AG10803 (cell line): ENCODE measurements around a stretch of chr1.

DNA sequence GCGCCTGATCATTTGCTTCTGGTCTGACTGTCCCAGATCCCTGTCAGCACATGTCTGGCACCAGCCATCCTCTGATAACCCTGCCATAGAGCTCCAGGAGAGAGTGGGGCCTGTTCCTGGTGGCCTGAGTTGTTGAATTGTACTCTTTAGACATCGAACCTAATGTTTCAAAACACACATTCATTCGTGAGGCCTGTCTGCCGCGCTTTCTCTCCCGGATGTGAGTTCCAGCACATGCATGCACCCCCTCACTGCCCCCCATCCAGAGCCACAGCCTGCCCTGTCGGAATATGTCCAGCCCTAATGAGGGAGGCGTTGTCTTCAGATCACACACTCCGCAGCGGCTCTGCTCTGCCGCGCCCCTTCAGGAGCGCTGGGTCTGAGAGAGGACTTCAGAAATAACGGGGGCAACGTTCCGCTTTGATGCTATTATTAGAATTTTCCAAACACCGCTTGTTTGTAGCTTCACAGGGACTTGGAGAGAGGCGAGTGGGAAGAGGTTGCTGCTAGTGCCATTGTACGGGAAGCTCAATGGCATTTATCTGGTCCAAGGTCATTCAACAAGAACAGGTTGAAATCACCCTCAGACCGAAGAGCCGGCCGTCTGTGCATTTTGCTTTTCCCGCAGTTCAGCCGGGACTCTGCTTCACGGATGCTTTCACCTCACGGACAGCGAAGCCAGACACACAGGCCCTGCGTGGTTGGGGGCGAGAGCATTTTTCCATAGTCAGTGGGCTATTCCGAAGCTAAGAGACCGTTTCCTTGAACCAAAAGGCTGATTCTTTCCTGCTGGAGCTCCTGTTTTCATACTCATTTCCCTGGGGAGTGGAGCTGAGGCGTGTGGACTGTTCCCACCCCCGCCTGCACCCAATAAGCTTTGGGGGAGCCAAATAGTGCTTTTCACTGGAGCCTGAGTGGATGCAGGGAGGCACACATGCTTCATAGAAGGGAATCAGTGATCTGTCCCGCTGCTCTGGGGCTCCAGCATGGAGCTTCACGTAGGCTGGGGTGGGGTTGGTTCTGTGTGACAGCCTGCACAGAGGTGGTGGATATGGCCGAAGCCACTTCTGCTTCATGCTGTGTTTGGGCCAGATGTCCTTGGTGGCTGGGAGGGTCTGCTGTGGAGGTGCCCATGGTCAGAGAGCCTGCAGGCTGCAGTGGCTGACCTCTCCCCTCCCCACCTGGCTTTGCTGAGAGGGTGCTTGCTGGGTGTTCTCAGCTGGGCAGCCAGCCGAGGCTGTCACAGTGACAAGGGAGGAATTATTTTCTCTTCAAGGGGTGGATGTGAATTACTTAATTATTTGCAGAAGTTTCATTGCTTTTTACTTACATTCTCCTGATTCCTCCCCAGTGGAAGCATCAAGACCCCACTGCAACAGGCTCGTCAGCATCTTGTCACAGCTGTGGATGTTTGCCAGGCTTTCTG lies 69.8 kb downstream of the GALNT2 start:
- RRBS: no CpG with 5 or more reads among the region's 38 CpGs

GRCh38 chr1:230146048-230146612 lies 79.1 kb downstream of the GALNT2 start:
- RRBS: no CpG with 5 or more reads among the region's 7 CpGs

- RRBS: no CpG with 5 or more reads among the region's 8 CpGs
Observed at GRCh38 chr1:230149984-230150362, 82.9 kb downstream of the GALNT2 start.

- RRBS: 83% methylated on average over 2 of the region's 21 CpGs
Observed at GRCh38 chr1:230153320-230154604, 86.7 kb downstream of the GALNT2 start.

GRCh38 chr1:230163684-230164201 lies 96.7 kb downstream of the GALNT2 start:
- RRBS: no CpG with 5 or more reads among the region's 6 CpGs

GRCh38 chr1:230264778-230265573 lies 161.2 kb downstream of the PGBD5 start:
- RRBS: no CpG with 5 or more reads among the region's 8 CpGs

DNA sequence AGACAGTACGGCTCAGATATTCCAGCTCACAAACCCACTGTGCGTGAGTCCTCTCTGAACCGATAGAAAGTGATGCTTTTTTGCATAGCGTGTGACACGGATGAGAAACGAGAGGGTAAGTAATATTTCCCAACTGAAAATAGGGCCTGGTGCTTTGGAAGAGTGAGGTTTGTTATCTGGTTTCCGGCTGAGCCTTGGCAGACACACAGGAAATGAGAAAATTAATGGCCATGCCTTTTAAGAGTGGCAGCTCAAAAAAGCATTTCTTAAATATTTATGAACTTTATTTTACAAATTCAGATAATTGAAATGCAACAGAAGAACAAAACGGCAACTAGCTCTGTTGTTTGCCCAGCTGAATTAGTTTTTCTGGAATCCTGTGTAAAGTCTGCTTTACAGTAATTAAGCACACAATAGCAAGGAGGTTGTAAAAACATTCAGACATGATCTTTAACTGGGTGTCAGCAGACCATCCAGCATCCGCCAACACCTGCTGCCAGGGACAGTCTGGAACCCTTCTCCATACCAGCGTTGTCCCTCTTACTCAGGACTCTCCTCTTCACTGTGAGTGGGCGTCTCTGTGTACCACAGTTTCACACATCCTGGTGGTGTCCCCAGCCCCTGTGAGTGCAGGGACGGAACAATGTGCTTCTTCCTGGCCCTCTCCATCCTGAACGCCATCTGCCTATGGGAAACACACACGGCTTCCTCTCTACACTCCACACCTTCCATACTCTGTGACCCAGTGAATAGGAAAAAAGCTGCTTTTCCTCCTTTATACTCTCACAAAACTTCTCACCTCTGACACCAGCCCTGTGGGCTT lies 155.4 kb downstream of the PGBD5 start:
- RRBS: no CpG with 5 or more reads among the region's 14 CpGs

DNA sequence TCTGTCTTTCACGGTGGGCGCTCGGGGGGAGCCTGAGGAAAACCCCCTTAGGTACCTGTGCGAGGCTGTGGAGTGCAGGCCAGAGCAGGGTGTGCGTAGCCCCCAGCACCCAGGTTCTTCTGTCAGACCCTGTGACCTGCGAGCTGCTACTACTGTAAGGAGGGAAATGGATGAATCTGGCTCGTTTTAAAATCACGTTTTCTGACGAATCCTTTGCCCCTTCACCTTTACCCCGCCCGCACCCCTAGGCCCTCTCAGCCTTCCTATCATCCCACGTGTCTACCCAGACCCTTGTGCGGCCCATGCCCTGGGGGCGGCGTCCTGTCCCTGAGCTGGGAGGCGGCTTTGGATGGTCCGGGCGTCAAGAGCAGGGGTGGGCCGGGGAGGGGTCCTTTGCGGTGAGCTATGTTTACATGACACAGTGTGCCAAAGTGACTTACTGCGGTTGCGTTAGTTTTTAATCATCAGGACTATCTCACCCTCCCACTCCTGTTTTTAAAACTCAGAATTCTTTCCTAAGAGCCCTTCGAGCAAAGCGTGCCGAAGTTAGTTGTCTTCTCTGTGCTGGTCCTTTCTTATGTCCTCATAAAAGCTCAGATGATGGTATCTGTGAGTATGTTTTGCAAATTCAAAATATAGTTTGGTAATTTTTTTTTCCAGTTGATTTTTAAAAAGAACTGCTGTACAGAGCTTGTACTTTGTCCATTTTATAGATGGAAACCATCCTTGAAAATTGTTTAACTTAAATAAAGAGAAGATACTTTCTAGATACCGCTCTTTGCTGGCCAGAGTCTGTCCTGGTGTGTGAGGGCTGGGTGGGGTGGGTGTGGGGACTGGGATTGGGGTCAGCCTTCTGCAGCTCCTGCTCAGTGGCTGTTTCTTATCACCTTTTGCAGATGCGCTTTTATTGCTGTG lies 144.5 kb downstream of the PGBD5 start:
- RRBS: no CpG with 5 or more reads among the region's 27 CpGs

- RRBS: no CpG with 5 or more reads among the region's 8 CpGs
Observed at GRCh38 chr1:230773059-230773535, 25.9 kb downstream of the CAPN9 start.

- RRBS: no CpG with 5 or more reads among the region's 9 CpGs
Observed at GRCh38 chr1:230776579-230777270, 29.5 kb downstream of the CAPN9 start.

- RRBS: no CpG with 5 or more reads among the region's 2 CpGs
Observed at GRCh38 chr1:230824577-230824840, 43.8 kb downstream of the C1orf198 start.

GRCh38 chr1:230849329-230850282 lies 18.7 kb downstream of the C1orf198 start:
- RRBS: no CpG with 5 or more reads among the region's 18 CpGs

DNA sequence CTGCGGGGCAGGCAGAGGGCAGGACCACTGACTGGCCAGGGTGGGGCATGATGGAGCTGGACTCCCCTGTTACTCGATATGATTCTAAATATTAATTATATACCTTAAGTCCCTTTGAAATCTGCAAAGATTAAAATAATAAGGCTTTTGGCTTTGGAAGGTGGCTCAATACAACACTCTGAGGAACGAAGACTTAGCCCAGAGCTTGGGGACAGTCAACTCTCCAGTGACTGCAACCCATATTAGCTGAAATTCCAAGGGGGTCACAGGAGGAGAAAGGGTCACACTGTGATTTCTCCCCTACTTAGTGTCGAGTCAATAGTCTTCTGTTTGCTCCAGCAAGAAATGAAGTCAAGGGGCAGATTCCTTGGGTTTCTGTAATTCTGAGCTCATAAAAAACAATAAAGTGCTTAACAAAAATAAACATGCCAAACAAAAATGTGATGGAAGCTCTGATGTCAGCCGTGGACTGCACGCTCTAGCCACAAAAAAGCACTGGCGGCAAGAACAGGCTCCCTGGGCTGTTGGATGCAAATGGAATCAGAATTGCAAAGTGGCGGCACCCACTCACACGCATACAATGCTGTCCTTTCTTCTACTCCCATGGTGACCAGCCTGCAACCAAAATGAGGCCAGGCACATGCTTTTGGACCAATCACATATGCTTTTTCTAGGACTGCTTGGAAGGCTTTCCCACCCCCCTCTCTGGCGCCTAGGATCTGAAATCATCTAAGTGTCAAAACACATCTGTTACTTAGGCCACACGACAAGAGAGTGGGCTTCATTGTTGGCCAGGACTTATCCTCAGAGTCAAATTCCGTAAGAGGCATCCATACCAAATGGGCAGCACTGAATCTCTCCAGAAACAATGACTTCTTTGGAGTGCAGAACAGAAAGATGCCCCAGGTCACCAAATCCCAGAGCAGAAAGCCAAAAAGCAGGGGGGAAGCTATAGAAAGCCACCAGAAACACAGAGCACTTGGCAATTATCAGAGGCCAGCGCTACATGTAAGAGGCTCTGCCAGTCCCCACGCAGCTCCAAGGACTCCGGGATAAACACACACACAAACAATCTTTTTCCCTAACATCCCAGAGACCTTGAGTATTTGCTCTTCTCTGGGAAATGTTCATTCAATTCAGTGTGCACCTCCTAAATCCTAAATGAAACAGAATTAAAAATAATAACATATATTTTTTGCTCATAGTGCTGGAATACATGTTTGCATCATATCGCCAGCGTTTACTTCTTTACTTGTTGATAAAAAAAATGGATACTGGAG lies 9.2 kb downstream of the C1orf198 start:
- RRBS: no CpG with 5 or more reads among the region's 17 CpGs

DNA sequence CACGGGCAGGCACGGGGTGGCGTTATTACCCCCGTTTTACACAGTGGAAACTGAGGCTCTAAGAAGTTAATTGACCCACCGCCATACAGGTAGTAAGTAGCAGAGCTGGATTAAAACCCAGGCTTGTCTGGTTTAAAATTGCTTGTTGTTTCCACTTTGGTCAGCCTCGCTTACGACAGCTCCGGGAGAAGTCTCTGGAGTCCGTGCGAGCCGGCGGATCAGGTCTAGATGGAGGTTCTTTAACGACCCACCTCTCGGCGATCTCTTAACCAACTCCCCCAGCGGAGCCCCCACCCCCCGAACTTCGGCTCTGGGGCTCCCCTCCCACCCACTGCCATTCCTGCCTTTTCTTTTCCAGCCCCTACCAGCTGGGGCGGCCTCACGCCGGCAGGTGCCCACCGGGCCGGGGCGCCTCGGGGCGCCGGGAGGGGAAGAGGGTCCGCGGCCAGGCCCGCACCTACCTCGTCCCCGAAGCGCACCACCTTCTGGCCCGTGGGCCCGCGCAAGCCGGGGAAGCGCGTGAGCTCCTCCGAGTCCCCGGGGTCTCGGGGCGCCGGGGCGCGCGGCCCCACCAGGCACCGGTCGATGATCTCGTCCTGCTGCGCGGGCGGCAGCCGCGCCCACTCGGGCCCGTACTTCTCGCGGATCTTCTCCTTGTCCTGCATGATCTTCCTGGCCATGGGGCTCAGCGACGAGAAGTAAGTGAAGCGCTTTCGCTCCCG lies 441 bp downstream of the C1orf198 start:
- RRBS: 2% methylated on average over 9 of the region's 64 CpGs

GRCh38 chr1:230899872-230900356 lies 31.6 kb upstream of the C1orf198 start:
- RRBS: no CpG with 5 or more reads among the region's 6 CpGs

GRCh38 chr1:231020266-231020940 lies 19.7 kb downstream of the FAM89A start:
- RRBS: no CpG with 5 or more reads among the region's 10 CpGs

GRCh38 chr1:231161074-231161461 lies 790 bp upstream of the TRIM67 start:
- RRBS: 7% methylated on average over 8 of the region's 27 CpGs

- RRBS: 4% methylated on average over 7 of the region's 30 CpGs
Observed at GRCh38 chr1:231336730-231337348, 813 bp downstream of the EXOC8 start.

DNA sequence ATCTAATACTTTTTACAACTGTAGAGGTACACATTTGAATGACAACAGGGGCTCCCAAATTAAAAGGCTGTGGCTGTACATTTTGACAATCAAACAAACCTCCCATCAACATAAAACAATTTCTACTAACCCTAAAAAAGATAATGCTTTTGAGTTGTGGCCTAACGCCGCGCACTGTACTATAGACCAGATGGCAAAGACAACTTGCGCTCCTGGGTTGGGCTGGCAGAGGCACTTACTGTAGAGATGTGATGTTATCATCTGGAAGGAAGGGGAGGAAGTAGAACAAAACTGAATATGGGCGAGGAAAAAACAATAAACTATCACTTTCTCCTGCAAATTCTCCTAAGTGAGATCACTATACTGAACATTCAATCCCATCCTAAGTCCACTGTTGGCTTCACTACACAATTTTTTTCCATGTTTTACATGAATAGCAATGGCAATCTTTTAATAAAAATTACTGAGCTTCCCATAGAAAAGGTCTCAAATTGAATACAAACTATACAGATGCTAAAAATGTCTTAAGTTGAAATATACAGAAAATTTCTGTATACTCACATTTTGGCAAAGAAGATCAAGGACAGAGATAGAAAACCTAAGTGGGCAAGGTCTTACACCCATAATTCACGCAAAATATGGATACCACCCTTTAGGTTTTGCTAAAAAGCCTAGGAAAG lies 26.2 kb downstream of the SPRTN start:
- RRBS: no CpG with 5 or more reads among the region's 6 CpGs

GRCh38 chr1:231420738-231421346 lies 1.2 kb downstream of the EGLN1 start:
- RRBS: 1% methylated on average over 26 of the region's 42 CpGs